Metastatic Liver Carcinoma in the Lung (tissue), 2 donors: ENCODE data around the genes SCYGR7, PID1, FBXO36 and ITM2C.

- PRO-cap, 2 experiments: no peak in any of the 2 experiments
These were observed 18.2 kb upstream of the SCYGR1 start for GRCh38 chr2:227406037-227406351.

- PRO-cap, 2 experiments: peak in 1 of 2 experiments; most common minus-strand start chr2:227416305 (in 1)
These were observed 28.4 kb upstream of the SCYGR1 start for GRCh38 chr2:227416015-227416631.

DNA sequence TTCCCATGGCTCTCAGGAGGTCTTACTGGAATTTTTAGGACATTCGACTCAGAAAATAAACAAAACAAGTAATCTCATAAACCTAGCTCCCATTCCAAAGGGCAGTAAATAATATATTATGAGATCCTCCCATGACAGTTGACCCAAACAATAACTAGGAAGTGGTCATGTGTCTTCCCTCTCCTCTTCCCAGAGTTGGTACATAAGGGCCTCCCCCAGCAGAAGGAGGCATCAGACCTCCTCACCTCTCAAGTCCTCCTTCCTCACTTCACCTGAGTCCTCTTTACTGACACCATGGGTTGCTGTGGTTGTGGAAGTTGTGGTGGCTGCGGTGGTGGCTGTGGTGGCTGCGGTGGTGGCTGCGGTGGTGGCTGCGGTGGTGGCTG lies at the start of gene SCYGR7:
TSS of gene SCYGR7 (plus strand) at position 295 of the 386 bp plus-strand sequence.
- PRO-cap, 2 experiments: no peak in any of the 2 experiments

GRCh38 chr2:227796179-227796863 lies 17.3 kb upstream of the CCL20 start:
- PRO-cap, 2 experiments: no peak in any of the 2 experiments

DNA sequence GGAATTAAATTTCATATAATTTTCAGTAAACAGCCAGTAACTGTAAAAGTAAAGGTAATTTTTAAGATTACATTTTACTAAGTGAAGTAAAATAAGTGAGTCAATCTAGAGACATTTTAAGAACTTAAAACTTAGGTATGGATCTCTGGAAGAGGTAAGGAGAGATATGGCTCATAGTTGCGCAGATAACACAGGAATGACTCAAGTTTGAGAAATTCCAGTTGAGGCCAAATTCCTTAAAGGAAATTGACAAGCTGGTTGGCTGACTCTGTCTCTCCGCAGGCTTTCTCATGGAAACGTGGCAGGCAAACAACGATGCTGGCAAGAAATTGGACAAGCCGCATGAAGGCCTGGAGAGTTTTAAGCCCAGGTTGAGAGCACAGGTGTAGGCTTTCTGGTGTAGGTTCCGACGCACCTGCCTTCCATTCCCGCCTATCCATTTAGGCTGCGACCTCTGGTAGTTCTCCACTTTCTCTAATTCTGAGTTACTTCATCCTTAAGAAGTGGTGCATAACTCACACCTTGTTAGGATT lies 698 bp upstream of the DAW1 start:
- PRO-cap, 2 experiments: peak in 1 of 2 experiments; most common plus-strand start position 388 of the sequence (in 1)

GRCh38 chr2:228179968-228181162 lies 1.1 kb downstream of the SPHKAP start:
- PRO-cap, 2 experiments: no peak in any of the 2 experiments

DNA sequence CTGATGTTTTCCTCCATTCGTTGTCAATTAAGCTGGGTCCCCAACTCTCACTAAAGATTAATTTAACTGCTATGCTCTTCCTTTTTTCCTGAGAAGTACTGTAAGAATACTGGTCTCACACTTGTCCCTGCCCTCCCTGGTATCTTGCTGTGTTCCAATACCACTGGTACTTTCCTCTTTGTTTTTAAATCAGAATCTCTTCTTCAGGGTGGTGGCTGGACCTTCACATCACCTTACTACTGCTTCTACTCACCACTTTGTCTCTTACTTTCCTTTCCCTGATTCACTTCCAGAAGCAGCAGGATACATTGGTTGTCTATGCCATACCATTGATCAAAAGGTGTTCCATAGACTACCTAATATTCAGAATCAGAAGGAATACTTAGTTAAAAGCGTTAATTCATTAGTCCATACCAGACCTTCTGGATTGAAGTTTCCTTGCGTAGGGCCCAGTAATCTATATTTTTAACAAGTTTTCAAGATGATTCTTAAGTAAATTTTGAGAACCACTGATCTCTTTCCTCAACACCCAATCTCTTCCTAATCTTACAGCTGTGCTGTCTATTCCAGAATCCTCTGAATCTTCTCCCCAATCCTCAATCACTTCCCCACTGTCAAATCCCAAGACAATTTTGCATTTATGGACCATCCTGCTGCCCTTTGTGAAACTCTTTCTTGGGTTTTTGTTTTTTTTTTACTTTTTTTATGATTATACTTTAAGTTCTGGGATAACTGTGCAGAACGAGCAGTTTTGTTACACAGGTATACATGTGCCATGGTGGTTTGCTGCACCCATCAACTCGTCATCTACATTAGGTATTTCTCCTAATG lies 195.2 kb downstream of the PID1 start:
- PRO-cap, 2 experiments: no peak in any of the 2 experiments

- PRO-cap, 2 experiments: no peak in any of the 2 experiments
These were observed 172.3 kb downstream of the PID1 start for GRCh38 chr2:229098609-229099358.

DNA sequence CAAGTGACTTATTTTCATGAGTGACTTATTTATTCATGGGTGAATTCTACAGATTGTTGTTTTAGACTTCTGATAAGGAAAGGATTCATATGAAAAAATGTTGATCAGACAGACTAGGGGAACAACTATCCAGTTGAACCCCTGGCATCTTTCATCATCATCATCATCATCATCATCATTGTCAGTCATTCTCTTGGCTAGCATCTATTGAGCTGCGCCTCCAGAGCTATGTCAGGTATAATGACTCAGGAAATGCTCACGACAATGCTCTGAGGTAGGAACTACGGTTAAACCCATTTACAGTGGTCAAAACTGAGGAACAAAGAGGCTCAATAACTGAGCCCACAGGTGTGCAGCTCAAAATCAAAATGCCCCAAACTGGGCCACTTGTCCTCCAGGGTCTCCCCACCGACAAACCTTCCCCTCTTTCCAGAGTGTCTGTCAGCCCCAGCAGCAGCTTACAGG lies 93.5 kb downstream of the PID1 start:
- PRO-cap, 2 experiments: no peak in any of the 2 experiments

DNA sequence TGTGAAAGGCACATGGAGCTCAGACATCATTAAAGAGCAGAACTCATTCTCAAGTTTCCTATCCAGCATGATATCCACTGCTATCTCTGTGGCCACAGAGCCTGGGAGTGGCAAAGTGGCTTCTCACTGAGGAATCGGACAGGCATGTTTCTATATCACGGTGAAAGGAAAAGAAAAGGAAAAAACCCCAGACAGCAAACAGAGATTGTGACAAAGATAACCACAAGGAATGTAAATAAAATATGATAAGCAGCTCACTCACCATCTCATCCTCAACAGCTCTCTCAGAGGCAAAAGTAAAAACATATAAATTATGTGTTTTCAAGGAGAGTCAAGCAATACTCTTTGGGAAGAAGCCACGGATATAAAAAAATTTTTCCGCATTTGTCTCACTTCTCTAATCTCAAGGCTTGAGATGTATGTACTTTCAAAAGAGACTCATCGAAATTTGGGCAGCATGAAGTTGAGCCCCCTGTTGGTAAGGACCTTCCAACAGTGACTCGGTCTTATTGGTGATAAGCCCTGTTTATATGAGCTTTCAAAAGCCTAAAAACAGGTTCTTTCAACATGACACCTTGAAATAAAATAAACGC lies 2.3 kb downstream of the PID1 start:
- PRO-cap, 2 experiments: peak in 1 of 2 experiments; most common minus-strand start position 502 of the sequence (in 1)

GRCh38 chr2:229271058-229271698 lies at the start of gene PID1:
Gene PID1 (minus strand): TSS chr2:229271287.
- PRO-cap, 2 experiments: peak in 2 of 2 experiments; most common plus-strand start chr2:229271383 (in 1); most common minus-strand start chr2:229271265 (in 2)

GRCh38 chr2:229444755-229445963 lies 174.1 kb upstream of the PID1 start:
- PRO-cap, 2 experiments: no peak in any of the 2 experiments

DNA sequence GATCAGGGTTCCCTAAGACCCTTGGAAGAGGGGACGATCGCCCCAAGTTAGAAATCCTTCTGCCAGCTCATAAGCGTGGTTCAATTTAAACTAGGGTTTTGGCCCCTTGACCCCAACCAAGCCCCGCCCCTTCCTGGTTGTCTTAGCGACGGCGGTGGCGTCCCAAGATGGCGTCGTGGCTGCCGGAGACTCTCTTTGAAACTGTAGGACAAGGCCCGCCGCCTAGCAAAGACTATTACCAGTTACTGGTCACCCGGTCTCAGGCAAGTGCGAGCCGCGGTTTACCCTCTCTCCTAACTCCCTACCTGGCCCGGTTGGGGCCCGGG lies at the start of gene FBXO36:
TSS of gene FBXO36 (plus strand) at position 157 of the 326 bp plus-strand sequence.
- PRO-cap, 2 experiments: peak in 2 of 2 experiments; most common plus-strand start position 145 of the sequence (in 2); most common minus-strand start position 61 of the sequence (in 2)

- PRO-cap, 2 experiments: no peak in any of the 2 experiments
These were observed 864 bp downstream of the SLC16A14 start for GRCh38 chr2:230067695-230068424.

GRCh38 chr2:230086576-230086973 lies 17.9 kb upstream of the SLC16A14 start:
- PRO-cap, 2 experiments: no peak in any of the 2 experiments

GRCh38 chr2:230142826-230143054 lies 74.0 kb upstream of the SLC16A14 start:
- PRO-cap, 2 experiments: no peak in any of the 2 experiments

GRCh38 chr2:230601453-230601862 lies 111.2 kb upstream of the CAB39 start:
- PRO-cap, 2 experiments: no peak in any of the 2 experiments

DNA sequence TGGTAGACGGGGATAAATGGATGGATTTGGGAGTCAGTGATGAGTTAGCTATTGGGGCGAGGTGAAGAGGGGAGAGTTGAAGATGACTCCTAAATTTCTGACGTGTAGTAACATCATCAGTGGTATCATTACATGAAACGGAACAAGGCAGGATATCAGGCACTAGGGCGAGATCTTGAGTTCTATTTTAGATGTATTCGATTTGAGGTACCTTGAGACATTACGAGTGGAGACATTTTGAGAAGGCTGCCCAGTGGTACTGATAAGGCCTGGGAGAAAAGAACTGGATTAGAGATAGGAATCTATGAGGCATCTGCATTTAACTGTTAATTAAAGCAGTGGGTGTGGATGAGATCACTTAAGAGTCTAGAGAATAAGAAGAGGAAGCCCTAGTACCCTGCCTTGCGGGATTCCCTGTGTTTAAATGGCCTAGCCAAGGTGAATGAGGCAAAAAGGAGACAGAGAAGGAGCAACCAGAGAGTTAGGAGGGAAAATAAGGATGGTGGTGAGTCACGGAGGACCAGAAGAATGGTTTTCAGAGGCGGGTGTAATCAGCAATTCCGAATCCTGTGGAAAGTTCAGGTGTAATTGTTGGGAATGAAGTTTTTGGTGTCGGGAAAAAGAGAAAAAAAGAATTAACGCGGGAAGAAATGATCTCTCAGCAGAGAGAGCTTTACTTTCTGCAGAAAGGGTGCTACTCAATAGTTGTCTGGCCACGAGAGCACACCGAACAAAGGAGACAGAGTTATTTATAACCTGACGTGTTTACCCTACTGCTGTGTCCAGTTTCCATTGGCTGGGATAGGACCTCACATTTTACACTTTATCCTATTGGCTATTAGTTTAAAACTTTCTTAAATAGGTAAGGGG lies 71.7 kb downstream of the CAB39 start:
- PRO-cap, 2 experiments: no peak in any of the 2 experiments

- PRO-cap, 2 experiments: no peak in any of the 2 experiments
These were observed 62.9 kb upstream of the ITM2C start for GRCh38 chr2:230801565-230802508.

GRCh38 chr2:230864423-230865163 lies at the start of gene ITM2C:
Gene ITM2C (plus strand): TSS chr2:230864942.
- PRO-cap, 2 experiments: peak in 2 of 2 experiments; most common plus-strand start chr2:230864948 (in 2)